Omental fat pad (tissue), 4 donors: ENCODE measurements around the genes PRG3, SMTNL1, SERPING1 and OR9Q1.

GRCh38 chr11:57191266-57191628 is 9.5 kb downstream of the LRRC55 start:
- PRO-cap: no peak
- RAMPAGE, long total RNA, 4 experiments: no peak in any of the 4 experiments

DNA sequence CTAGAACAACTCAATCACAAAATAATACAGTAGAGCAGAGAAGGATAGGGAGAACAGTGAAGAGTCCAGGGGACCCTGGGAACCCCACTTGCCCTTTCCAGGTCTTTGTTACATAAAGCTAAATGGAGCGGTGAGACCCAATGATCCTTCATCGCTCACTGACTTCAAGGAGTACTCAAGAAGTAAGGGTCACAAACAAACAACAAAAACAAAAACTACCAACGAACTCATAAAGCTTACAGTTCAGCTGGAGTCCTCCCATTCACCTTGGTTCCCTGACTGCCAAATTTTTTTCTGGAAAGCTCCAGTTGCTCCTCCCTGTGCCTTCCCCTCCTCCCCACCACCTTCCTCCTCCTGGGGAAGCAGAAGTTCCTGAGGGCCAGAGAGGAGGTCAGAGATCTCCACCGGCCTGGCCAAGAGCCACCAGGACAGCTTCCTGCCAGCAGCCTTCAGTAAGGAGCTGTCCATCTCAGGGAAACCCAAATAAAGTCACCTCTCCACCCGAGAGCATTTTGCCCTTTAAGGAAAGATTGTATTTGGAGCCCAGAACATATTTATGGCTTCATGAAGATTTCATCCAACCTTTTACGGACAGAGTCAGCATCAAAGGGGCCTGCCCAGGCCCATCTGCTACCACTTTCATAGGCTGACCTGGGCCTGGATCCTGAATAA is 20.1 kb downstream of the APLNR start:
- PRO-cap: no peak
- RAMPAGE, long total RNA, 4 experiments: no peak in any of the 4 experiments

- PRO-cap: no peak
- RAMPAGE, long total RNA, 4 experiments: no peak in any of the 4 experiments
Observed at GRCh38 chr11:57306549-57307080, 18.1 kb downstream of the TNKS1BP1 start.

DNA sequence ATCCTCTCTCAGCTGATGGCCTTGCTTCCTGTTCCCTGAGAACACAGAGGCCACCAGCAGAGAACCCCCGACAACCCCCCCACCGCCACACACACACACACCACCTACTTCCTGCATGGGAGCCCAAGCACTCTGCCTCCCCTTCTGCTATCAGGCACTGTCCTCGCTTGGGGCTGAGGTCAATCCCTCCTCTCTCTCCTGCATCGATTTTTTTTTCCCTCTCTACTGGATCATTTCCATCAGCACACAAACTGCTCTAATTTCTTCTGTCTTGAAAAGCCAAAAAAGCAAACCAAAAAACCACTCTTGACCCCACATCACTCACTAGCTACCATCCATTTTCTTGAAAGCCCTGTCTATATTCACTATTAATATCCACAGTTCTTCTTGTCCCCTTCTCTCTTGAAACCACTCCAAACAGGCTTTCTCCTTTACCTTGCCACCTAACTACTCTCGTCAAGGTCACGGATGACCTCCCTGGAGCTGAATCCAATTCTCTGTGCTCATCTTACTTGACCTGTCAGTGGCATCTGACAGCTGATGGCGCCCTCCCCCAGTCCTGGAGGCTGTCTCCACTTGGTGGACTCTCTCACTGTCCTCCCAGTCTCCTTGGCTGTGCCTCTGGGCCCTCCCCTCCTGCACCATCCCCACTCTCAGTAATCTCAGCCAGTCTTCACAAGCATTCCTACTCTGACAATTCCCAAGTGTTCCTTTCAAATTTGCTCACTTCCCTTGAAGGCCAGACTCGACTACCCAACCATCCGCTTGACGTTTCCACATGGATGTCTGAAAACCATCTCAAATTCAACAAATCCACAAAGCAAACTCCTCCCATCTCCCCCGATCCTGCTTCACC is 8.9 kb downstream of the TNKS1BP1 start:
- PRO-cap: no peak
- RAMPAGE, long total RNA, 4 experiments: no peak in any of the 4 experiments

GRCh38 chr11:57327208-57327583 is 2.4 kb upstream of the TNKS1BP1 start:
- PRO-cap: no peak
- RAMPAGE, long total RNA, 4 experiments: no peak in any of the 4 experiments

DNA sequence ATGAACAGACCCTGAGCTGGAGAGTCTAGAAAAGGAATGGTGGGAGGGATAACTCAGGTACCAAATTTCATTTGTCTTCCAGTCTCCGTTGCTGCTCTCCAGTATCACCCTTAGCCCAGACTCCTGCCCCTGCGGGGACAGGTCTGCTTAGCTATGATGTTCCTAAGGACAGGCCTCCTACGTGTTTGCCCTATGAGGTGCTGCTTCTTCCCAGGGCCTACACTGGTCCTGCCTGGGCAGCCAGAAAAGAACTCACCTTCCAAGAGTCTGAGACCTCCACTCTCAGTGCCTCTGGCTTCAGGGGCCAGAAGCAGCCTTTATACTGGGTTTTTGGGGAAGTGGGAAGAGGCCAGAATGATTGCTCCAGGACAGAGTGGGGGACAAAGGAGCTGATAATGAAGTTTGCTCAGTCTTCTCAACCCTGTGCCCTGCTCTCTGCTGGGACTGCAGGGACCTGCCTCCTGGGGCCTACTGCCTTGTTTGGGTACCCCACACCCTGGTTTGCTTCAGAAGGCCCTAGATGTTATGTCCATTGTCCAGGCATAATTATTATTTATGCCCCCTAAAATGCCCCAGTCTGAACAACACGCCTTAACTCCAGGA is at the start of gene PRG3:
TSS of gene PRG3 (minus strand) at position 293 of the 603 bp plus-strand sequence.
- PRO-cap: no peak
- RAMPAGE, long total RNA, 4 experiments: no peak in any of the 4 experiments

DNA sequence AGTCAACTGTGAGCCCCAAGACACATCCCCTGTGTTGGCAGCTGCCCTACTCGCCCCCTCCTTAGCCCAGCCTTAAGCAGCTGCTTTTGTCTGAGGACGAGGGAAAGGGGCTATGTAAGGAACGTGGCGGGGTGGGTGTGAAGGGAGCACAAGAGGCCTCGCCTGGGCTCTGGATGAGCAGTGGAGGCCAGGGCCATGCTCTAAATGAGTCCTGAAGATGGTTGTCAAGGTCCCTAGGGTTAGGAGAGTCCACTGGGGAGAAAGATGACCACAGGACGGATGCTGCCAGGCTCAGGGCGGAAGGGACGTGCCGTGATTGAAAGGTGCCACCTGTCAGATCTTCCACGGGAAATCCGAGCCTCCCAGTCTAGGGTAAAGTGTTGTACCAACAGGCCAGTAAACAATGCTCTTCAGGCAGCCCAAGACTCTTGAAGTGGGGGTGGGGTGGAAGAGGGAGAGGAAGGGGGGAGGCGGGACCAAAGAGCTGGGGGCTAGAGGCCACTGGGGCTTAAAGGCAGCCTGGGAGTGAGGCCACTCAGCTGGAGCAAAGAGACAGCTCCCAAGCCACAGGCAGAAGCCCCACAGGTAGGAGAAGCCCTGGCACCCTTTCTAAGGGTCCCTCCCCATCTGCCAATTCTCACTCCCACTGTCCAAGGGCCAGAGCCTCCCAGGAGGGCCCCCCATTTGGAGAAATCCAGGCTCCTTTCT is at the start of gene SMTNL1:
TSS of gene SMTNL1 (plus strand) at position 538 of the 708 bp plus-strand sequence.
- PRO-cap: no peak
- RAMPAGE, long total RNA, 4 experiments: no peak in any of the 4 experiments

DNA sequence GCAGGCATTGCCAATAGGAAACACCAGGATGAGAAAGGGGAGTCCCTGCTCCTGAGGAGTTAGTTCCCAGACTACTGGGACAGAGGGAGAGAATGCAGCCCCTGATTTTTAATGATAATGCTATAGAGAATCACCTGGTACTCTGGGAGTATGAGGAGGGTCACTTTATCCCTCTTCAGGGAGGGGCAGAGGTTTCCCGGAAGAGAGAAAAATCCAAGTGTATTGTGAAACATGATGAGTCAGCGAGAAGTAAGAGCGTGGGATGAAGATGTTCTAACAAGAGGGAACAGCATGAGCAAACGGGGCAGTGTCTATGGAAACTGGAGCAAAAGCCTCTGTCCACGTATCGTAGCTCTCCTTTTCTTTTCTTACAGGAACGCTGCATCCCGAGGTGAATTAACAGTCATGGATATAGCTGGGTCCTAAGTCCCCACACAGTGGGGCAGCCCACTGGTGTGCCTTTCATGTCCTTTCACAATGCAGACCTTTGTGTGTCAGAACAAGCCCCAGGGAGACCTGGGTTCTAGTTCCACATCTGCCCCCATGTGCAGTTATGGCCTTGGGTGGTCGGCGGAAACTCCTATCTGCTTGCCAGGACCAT is 1.9 kb upstream of the UBE2L6 start:
- PRO-cap: no peak
- RAMPAGE, long total RNA, 4 experiments: start-site peak on the plus strand in 1 of 4 experiments, centred at position 346 of the sequence, 5 reads per replicate

DNA sequence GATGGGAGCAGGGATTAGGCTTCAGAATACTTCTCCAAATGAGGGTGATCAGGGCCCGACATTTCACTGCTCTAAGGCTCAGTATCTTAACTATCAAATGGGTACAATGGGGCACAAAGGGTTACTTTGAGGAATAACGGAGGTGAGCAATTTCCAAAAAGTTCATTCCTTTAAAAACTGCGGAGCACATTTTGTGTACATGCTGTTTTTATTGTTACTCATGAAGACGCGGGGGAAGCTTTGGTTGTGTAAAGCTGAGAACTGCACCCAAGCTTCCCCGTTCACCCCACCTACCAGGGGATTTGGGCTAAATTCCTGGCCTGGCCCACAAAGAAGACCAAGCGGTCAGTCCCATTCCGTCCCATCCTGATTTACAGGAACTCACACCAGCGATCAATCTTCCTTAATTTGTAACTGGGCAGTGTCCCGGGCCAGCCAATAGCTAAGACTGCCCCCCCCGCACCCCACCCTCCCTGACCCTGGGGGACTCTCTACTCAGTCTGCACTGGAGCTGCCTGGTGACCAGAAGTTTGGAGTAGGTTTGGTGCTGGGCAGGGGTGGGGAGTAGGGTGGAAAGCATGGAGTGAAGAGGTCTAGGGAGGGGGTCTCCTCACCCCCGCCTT is at the start of gene SERPING1:
TSS of gene SERPING1 (plus strand) at position 498 of the 623 bp plus-strand sequence.
- PRO-cap: bidirectional peak, plus-strand start at position 498 of the sequence, minus-strand start at position 383 of the sequence
- RAMPAGE, long total RNA, 4 experiments: start-site peak on the plus strand in 4 of 4 experiments, centred at positions 493 to 507 of the sequence, 3,866 to 108,362 reads per replicate

DNA sequence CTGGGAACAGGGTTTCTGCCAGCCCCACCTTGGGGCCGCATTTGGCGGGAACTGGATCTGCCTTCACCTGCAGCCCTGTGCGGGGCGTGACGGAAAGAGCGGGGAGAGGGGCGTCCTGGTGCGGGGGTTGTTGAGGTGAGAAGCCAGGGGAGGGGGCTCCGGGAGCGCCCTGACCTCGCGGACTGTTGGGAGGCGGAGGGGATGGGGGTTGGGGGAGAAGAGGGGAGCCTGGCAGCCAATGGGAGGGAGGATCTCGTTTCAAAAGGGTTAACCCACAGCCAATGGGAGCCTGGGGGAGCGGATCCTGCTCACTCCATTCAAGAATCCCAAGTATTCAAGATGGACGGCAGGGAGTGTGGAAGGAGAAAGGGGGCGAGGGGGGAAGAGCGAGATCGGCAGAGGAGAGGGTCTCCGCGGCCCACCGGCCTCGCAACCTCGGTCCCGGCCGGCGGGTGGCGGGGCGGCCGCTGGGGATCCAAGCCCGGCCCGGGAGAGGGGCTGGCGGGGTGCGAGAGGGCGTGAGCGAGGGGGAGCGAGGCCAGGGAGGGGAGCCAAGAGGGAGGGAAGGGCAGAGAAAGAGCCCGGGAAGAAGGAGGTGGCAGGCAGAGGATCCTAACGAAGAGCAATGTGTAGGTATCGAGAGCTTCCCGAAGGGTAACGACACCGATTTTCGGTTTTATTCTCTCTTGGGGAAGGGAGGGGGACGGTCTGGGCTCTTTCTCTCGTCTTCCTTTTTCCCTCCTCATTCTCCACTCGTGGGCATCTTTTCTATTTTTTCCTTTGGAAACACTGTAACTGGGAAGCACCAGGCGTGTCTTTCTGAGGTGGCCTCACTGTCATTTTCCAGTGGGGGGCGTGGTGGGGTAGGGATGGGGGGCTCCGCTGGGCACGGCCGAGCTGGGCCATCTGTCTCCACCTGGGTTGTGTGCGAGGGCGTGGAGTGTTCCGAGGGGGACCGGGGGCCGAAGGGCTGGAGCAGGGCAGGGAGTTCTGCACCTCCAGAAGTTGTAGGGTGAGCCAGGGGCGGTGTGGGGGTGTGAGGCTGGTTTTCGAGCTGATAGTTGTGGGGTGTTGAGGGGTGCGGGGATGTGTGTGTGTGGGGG is 11.3 kb downstream of the YPEL4 start:
- PRO-cap: no peak
- RAMPAGE, long total RNA, 4 experiments: start-site peak on the plus strand in 1 of 4 experiments, centred at position 455 of the sequence, 7 reads per replicate

GRCh38 chr11:57644821-57646074 is 4.5 kb downstream of the YPEL4 start:
- PRO-cap: no peak
- RAMPAGE, long total RNA, 4 experiments: no peak in any of the 4 experiments

DNA sequence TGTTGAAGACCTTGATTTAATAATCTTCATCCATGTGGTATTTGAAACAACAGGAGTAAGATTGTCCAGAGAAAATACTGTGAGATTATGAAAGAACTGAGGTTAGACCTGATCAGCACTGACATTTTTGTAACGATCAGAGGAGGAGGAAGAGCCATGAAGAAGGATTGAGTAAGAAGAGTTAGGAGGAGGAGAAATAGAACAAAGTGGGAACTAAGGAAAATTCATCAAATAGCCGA is 15.7 kb downstream of the ZDHHC5 start:
- PRO-cap: no peak
- RAMPAGE, long total RNA, 4 experiments: no peak in any of the 4 experiments

GRCh38 chr11:57734381-57734877 is 6.9 kb upstream of the SELENOH start:
- PRO-cap: no peak
- RAMPAGE, long total RNA, 4 experiments: no peak in any of the 4 experiments

DNA sequence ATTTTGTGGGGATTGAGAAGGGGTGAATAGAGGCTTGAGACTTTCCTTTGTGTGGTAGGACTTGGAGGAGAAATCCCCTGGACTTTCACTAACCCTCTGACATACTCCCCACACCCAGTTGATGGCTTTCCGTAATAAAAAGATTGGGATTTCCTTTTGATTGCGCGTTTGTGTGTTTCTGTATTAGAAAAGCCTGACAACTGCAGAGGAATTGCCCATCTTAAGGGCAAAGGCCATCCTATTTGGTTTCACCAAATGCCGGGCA is 545 bp upstream of the SELENOH start:
- PRO-cap: no peak
- RAMPAGE, long total RNA, 4 experiments: no peak in any of the 4 experiments

GRCh38 chr11:57776579-57777305 is 15.1 kb downstream of the CTNND1 start:
- PRO-cap: no peak
- RAMPAGE, long total RNA, 4 experiments: no peak in any of the 4 experiments

GRCh38 chr11:57781351-57782022 is 19.9 kb downstream of the CTNND1 start:
- PRO-cap: no peak
- RAMPAGE, long total RNA, 4 experiments: no peak in any of the 4 experiments

GRCh38 chr11:57798765-57799799 is 37.5 kb downstream of the CTNND1 start:
- PRO-cap: no peak
- RAMPAGE, long total RNA, 4 experiments: no peak in any of the 4 experiments

- PRO-cap: no peak
- RAMPAGE, long total RNA, 4 experiments: no peak in any of the 4 experiments
Observed at GRCh38 chr11:57901785-57902603, 121.7 kb upstream of the OR9Q1 start.

GRCh38 chr11:57903314-57904202 is 120.1 kb upstream of the OR9Q1 start:
- PRO-cap: no peak
- RAMPAGE, long total RNA, 4 experiments: no peak in any of the 4 experiments

- PRO-cap: no peak
- RAMPAGE, long total RNA, 4 experiments: no peak in any of the 4 experiments
Observed at GRCh38 chr11:58023678-58023905, at the start of gene OR9Q1. TSS of gene OR9Q1 (plus strand) at chr11:58023881.